ENCODE measurements around the genes SUN2 and APOBEC3F.

DNA sequence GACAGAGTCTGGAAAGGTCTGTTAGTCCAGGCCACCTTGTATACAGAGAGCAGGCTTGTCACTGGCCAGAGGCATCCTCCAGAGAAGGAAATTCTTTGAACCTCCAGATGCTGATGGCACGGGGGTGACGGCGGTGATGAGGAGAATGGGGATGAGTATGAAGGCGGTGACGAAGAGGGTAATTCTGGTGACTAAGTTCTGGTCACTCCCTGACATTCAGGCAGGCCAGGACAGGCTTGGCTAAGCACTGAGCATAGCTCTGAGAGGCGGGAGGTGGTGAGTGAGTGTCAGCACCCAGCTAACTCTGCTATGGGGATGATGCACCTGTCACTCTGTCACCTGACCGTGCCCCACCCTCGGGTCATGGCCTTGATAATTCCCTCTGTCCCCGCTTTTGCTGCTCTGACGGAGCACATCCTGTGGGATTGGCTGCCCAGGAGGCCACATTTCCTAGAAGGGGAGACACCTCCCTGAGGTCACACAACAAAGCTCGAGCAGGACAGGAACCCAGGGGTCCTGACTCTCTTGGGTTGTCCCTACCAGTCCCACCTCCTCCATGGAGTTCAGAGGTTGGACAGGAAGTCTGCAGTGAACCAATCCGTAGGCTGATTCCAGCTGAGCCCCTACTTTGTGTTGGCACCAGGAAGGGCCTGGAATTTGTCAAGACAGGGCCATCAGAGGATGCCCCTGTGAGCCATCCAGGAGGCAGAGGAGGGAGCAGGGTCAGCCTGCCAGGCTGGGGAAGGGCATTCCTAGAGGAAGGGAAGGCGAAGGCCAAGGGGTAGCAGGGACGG, 31.1 kb upstream of the CSNK1E start:
- RRBS, result no CpG with 5 or more reads among the region's 14 CpGs

DNA sequence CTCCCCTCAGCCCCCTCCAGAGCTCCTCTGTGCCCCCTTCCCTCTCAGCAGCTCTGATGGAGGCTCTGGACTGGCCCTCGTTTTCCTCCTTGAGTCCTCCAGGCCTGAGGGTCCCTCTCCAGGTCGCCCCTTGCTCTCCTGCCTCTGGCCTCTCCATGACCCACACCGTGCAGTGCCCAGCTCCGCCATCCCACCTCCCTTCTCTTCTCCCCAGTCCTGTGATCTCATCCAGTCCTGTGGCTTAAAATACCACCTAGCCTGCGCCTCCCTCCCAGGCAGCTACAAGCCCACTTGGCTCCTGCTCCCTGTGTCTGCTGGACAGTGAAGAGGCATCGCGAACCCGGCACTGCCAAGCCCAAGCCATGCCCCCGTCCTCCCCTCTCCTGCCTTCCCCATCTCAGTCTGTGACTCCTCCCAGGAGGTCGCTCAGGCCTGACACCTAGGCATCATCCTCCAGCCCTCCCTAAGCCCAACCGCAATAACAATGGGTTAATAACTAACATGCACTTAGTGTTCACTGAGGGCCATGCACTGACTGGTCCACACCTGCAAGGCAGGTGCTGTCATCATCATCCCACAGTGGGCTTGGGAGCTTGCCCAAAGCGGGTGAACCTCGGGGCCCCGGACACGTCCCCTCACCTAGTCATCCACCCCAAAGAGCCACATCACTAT, 11.8 kb downstream of the KCNJ4 start:
- RRBS, result no CpG with 5 or more reads among the region's 15 CpGs

GRCh38 chr22:38482595-38483180, 14.8 kb downstream of the KDELR3 start:
- RRBS, result no CpG with 5 or more reads among the region's 5 CpGs

- RRBS, result no CpG with 5 or more reads among the region's 23 CpGs
Observed at GRCh38 chr22:38489101-38490068, 16.7 kb downstream of the DDX17 start.

DNA sequence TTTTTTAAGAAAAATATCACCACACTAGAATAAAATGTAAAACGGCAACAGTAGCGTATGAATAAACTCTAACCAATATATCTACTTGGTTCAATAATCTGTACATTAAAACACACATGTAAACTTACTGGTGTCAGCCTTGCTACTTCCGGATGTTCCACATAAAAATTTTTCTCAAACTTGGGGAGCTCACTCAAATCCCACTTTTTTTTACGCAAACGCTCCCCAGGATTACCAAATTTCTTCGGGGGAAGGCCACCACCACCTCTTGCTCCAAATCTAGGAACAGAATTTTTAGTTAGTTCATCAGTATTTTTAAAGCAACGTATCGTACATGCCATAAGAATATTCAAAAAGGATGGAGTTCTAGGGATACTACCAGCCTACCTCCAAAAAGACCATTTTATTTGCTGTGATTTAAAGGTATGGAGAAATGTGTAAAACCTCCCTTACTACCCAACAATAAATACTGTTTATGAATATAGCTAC, 5.1 kb downstream of the DDX17 start:
- RRBS, result no CpG with 5 or more reads among the region's 8 CpGs

GRCh38 chr22:38725868-38726772, 20.4 kb downstream of the GTPBP1 start:
- RRBS, result no CpG with 5 or more reads among the region's 20 CpGs

DNA sequence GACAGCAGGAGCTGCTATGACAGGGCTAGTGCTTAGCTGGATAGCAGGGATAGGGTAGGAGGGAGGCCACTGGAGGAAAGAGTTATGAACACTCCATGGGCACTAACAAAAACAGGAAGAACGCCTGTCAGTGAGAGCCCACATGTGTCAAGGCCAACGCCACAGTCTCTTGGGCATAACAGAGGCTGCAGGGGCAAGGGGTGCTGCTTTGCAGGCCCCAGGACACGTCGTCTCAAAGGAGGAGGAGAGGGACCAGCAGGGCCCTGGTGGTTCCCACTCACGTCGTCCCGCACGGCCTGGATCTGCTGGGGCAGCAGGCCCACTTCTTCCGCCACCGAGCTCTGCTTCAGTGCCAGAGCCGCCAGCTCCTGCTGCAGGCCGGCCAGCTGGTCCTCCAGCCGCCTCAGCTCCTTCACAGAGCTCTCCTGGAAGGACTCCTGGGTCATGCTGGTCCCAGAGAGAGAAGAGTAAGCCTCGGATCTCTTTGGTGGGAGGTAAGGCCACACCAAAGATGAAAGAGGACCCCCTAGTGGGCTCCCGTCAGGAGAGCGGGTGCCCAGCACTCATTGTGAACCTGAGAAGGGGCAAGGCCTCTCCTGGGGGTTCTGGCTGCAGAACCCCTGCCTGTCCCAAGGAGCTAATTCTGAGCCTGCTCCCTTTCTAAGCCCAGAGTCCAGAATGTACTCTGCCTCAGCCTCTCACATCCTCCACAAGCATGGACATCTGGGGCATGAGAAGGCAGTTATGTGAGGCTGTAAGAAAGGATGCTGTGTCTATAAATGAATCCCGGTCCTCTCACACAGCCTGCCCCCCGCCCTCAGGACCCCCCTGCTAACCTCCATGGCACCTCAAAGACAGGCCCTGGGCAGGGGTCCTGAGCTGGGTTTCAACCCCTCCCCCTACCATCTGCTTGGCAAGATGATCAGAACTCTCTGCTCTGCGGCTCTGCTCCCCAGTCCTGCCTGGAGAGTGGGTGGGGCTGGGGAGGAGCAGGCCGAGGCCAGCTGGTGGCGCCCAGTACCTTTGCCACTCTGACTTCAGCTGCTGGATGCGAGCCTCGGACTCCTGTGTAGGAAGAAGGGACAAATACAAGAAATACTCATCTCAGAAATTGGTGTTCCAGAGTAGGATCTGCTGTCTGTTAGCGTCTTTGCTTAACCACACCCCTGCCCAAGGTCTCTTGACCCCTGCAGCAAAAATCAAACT, 15.4 kb downstream of the SUN2 start:
- RRBS, result no CpG with 5 or more reads among the region's 24 CpGs

DNA sequence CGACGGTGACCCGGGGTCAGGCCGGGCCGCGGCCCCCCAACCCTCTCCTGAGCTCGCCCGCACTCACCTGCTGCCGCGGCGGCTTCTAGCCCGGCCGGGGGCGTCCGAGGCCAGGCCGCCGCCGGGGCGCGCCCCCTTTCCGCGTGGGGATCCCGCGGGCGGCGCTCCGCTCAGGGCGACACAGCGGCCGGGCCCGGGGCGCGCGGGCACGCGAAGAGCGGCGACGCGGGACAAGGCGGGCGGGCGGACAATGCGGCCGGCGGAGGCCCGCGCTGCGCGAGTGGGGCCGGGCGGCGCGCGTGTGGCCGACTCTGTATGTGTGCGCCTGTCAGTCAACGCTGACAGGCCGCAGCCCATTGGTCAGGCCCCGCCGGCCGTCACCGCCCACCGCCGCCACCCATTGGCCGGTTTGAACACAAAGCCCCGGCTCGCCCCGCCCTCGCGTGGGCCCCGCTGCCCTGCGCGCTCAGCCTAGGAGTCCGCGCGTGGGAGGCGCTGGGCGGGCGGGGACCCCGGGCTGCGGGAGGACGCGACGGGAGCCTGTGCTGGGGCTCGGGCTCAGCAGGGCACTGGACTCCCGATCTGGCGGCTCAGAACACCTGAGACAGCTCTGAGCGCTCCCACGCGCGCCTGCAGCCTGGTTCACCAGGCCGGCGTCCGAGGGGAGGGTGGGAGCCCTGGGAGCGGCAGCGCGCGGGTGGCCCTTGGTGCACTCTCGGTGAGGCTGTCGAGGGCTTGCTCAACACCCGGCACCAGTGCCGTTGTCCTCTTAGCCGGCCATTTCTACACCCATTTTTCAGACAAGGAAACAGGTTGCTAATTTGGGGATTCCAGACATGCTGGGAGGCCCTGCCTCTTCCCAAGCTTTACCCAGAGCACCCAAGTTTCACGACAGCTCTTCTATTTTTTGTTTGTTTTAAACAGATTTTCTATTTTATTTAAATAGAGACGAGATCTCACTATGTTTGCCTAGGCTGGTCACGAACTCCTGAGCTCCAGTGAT, at the start of gene SUN2:
TSS of gene SUN2 (minus strand) at position 303 of the 1,003 bp plus-strand sequence.
- RRBS, result 1% methylated on average over 69 of the region's 107 CpGs

DNA sequence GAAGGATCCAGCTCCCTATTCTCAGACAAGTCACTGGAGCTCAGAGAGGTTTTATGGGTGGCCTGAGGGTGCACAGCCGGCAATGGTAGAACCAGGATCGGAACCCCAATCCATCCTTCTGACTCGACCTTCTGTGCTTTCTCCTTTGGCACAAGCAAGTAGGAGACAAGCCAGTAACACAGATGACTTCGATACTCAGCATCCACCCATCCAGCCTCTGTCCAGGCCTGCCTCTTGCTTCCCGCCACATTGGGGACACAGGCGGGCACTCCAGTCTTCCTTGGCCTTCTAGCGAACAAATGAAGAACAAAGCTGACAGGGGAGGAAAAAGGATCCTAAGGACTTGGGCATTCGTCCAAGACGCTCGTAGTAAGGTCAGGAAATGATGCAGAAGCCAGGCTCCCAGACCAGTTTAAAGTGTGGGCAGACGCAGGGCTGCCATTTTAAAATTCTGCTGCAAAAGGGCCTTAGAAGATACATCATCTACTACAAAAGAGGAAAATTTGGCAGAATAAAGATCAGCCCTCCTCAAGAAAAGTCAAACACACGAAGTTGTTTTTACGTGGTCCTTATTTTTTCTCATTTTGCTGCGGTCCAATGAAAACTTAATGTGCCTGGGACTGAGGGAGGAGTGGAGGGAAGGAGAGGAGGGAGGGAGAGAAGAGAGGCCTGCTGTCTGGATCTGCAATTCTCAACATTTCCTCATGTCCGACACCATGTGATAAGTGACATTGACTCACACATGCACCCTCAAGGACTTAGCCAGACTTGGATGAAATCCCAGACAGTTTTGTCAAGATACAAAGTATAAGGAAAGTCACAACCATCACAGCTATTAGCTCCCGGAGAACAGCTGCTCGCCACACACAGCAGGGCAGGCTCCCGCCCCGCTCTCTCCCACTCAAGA, 5.9 kb downstream of the DNAL4 start:
- RRBS, result no CpG with 5 or more reads among the region's 19 CpGs

DNA sequence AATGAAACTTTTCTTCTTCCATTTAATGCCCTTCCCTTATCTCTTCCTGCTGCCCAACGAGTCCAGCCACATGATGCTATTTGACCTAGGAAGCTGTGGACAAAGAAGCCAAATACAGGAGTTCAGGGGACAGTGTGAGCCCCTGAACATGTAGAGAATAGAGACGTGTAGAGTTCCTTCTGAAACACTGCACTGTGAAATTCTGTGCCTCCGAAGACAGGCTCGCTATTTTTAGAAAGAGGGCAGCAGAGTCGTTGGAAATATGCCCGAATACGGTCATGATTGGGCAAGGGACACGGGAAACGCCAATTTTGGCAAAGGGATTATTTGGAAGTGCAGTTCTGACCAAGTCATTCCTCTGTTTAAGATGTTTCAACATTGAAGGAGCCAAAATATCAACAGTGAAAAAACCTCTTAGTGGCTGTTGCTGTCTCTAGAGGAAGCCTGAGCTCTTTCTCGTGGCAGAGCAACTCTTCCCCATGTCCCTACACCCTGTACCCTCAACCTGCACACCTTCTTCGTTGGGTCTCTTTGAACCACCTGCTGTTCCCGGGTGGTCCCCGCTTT, 9.4 kb upstream of the CBX6 start:
- RRBS, result no CpG with 5 or more reads among the region's 13 CpGs

- RRBS, result no CpG with 5 or more reads among the region's 29 CpGs
Observed at GRCh38 chr22:39040393-39041475, at the start of gene APOBEC3F. APOBEC3F (plus strand) TSS chr22:39040864.

GRCh38 chr22:39153626-39153911, 1.1 kb upstream of the CBX7 start:
- RRBS, result no CpG with 5 or more reads among the region's 5 CpGs

DNA sequence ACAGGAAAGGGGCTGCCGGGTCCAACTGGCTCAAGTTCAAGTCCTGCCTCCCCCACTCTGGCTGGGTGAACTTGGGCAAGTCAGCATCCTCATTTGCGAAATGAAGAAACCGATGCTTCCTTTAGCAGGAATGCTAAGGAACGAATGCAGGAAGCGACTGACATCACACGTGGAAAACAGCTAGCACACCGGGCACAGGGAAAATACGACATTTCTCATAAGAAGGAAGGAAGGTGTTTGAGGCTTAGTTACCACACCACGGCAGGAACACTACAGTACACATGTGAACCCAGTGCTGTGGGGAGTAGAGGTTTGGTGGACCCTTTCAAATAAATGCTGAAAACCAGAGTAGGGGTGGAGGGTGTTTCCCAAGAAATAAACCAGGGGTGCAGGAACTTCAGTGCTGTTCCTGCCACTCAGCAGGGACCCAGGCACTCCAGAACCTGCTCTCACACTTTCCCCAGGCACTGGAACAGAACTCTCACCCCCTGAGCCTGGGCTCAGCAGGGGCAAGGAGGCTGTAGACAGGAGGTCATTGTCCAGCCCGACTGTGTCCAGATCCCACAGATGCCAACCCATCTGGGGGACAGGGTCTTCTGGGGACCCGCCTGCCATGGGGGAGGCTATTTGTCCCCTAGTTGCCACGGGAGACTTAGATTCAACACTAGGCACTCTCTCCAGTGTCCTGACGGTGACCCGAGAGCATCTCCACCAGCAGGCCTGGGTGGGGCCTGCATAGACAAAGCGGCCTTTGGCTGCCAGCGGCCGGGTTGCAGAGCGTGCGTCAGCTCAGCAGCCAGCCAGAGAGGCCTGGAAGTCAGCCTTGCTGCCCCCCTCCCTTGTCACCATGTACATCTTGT, 32.7 kb upstream of the CBX7 start:
- RRBS, result no CpG with 5 or more reads among the region's 19 CpGs

DNA sequence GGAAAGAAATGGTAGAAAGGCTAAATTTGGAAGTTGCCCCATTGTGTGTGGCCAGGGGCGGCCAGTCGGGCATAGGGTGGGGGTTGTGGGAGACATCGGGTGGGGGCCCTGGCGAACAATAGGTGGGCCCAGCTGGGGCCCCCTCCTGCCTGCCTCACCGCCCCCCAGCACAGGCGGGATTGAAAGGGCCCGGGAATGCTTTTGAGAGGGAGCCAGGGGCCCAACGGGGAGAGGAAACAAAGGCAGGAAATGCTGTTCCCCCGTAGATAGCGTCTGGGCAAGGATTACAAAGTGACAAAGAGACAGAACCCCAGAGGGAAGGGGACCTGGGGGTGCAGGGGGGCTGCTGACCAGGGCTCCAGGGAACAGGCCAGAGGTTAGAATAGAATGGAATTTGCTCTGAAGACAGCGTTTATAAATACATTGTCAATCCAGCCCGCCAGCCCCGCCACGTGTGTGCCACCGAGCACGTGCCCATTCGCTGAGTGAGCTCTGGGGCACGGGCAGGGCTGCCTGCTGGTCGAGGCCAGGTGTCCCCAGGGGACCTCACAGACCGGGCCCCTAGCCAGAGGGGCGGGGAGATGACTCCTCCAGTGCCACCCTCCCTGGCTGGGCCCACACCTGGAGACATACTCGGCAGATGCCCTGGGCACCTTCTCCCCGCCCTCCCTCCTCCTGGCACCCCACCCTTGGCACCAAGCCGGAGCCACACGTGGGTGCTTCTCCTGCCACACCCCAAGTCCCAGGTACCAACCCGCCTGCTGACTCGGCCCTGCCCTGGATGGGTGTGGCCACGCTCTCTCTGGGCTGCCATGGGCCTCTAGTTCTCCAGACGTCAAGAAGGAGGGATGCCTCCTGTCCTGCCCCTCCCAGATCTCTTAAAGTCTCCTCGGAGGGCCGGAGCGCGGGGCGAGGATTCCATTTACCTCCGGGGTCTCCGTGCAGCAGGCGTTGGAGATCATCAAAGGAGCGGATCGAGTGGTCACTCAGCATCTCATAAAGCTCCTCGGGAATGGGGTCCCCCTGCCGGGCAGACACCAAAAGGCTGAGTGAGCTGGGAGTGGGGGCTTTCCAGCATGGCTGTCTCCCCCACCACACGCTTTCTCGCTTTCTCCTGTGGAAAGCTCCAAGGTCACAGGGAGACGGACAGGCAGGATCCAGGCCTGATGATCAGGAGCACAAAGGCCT, 9.5 kb downstream of the PDGFB start:
- RRBS, result 41% methylated on average over 5 of the region's 44 CpGs

DNA sequence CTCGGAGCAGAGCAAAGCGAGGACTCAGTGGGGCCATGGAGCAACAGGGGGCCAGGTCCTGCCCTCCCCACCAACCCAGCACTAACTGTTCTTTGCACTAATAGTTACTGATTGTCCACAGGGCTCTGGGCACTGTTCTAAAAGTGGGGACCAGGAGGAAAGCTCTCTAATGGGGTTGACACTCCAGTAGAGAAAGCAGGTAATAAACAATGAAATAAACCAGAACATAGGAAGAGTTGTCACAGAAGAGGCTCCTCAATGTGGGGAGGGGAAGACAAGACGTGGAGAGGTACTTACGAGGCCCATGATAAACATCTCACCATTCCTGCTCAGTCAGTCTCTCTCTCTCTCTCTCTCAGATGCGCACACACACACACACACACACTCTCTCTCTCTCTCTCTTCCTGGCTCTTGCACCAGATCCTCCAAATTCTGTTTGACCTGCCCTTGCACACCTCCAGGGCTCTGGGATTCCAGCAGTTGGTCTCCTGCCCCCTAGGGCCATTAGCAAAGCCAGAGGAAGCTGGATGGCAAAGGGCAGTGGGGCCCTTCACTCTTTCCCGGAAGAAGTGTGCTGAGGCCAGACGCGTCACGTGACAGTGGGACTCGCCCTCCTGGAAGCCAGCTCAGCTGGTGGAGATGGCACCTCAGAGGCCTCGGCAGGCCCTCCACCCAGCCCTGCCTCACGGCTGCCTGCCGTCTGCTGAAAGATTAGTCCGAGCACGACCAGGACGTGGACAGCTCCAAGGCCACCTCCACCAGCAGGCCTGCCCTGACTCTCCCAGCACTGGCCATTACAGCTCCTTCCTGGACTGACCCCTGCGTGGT, 4.0 kb downstream of the PDGFB start:
- RRBS, result no CpG with 5 or more reads among the region's 17 CpGs

- RRBS, result under 1% methylated on average over 44 of the region's 81 CpGs
Observed at GRCh38 chr22:39244121-39244788, 527 bp downstream of the PDGFB start.

DNA sequence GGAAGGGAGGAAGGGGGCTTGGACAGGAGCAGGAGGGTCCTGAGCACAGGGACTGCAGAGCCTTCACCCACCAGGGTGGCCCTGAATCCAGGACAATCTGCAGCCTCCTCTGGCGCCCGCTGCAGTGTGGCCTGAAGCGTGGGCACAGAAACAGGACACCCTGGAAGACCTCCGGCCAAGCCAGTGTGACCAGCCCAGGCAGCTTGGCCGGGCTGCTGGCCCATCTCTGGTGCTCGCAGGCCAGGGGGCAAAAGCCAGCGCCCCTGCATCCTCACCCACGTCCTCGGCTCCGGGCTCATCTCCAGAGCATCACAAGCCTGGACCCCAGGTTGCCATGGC, 9.2 kb upstream of the PDGFB start:
- RRBS, result 73% methylated on average over 6 of the region's 10 CpGs

DNA sequence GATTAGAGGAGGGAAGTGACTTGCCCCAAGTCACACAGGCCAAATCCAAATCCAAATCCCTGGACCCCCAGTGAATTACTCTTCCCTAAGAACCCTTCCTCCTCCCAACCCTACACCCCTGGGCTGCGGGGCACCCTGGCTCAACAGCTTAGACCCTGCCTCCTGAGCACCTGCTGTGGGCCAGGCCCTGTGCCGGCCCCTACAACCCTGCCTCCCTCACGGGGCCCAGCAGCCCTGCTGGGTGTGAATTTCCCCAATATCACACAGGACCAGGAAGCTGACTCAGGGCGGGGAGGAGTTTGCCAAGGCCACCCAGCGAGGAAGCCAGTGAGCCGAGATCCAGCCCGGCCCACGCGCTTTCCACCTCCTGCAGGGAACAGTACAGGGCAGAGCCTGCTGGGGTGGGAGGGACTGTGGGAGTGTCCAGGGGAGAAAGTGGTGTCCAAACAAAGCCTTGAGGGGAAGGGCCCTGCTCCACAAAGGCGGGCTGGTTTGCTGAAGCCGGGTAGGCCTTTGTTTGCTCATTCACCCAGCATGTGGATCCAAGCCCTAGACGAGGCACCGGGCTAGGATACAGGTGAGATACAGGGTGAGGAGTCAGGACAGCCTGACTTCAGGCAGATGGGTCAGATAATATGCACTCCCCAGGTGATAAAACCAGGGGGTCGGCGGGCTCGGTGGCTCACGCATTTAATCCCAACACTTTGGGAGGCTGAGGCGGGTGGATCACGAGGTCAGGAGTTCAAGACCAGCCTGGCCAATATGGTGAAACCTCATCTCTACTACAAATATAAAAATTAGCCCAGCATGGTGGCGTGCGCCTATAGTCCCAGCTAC, 26.8 kb downstream of the RPL3 start:
- RRBS, result 69% methylated on average over 3 of the region's 21 CpGs

DNA sequence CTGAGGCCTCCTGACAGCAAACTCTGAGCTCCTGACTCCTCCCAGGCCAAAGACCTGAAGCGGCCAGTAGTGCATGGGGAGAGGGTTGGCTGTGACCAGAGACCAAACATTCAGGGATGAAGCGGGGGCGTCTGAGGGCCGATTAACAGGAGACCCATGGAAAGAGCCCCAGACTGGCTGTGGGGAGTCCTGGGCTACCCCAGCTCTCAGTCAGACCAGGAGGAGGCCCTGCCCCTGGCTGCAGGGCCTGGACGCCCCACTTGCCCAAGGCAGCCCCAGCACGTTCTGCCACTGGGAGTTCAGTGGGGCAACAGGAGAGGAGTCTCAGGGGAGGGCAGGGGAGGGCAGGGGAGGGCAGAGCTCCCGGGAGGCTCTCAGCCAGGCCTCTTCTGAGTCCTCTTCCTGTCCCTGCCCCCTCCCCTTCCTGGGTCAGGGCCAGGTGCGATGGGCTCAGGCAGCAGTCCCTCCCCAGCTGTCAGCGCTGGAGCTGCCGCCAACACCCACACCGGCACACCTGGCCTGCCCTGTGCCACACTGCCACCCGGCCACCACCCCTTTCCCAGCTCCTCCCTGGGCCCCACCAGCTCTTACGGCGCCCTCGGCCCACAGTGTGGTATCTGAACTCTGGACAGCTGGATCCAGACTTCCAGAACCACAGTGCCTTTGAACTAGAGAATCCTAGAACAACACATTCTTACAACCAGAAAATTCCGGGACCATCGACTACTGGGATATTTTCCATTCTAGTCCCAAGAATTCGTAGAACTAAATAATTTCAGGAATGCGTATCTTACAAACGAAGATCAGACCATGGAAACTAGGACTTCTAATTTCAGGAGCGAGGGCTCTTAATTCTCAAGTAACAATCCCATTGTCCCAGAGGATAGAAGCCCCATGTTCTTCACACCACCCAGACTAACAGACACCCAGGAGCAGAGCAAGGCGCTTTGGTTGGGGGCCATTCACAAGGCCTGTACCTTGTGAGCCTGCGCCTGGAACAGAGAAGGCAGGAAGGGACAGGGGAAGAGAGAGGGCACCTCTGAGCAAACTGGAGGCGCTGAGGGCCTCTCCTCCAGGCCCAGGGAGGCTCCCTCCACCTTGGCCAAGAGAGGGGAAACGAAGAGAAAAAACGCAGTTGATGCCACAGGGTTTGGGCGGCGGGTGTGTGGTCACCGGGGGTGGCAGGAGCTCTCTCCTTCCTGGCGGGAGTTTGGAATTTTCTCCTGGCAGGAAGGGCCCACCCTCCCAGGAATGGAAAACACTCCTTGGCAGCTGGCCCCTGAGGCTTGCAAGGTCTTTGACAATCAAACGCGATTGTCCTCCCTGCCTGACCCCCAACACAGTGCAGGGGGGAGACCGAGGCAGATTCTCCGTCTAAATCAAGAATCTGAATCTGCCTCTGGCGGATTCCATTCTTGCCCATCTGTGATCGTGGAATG, 21.6 kb downstream of the RPL3 start:
- RRBS, result 69% methylated on average over 1 of the region's 36 CpGs

GRCh38 chr22:39304254-39304710, 15.1 kb downstream of the RPL3 start:
- RRBS, result no CpG with 5 or more reads among the region's 11 CpGs